Airway epithelial cell (primary cell): ENCODE measurements around a stretch of chr19.

DNA sequence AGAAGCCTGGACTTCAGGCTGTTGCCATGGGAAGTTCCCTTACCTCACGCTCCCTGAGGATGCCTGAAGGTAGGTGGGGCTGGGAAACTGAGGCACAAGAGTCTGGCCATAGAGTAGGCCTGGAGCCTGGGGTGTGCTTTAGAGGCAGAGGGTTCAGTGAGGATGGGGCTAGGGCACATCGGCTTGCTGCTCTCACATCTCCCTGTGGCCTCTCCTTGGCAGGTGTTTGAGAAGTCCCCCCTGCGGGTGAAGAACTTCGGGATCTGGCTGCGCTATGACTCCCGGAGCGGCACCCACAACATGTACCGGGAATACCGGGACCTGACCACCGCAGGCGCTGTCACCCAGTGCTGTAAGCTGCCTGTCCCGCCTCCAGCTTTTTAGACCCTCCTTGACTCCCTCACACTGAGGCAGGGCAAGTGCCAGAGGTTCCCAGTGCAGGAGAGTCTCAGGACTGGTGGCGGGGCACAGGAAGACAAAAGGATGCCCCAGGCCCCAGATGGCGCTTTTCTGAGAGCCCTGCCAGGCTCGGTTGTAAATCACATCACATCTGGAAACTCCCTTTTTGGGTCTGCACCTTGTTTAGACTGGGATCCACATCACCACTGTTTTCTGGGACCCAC lies 2.3 kb downstream of the RPL18A start:
- RAMPAGE, long total RNA: no peak

DNA sequence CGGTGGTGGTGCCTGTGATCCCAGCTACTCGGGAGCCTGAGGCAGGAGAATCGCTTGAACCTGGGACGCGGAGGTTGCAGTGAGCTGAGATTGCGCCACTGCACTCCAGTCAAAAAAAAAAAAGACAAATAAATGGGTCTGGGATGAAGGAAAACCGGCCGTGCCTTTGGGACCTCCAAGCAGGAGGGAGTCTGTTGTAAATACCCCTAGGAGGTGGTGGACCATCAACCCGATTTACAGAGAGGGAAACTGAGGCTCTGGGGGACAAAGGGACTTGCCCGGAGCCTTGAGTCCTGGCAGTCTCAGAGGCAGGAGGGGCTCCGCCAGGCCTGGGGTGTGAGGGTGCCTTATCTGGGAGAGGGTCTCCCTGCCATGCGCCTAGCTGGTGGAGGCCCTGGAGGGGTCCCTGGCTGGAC lies 16.0 kb downstream of the KCNN1 start:
- RAMPAGE, long total RNA: no peak

- RAMPAGE, long total RNA: no peak
Measured at GRCh38 chr19:18000685-18000913, 7.4 kb upstream of the ARRDC2 start.

GRCh38 chr19:18023406-18024266 lies 15.7 kb downstream of the ARRDC2 start:
- RAMPAGE, long total RNA: no peak

DNA sequence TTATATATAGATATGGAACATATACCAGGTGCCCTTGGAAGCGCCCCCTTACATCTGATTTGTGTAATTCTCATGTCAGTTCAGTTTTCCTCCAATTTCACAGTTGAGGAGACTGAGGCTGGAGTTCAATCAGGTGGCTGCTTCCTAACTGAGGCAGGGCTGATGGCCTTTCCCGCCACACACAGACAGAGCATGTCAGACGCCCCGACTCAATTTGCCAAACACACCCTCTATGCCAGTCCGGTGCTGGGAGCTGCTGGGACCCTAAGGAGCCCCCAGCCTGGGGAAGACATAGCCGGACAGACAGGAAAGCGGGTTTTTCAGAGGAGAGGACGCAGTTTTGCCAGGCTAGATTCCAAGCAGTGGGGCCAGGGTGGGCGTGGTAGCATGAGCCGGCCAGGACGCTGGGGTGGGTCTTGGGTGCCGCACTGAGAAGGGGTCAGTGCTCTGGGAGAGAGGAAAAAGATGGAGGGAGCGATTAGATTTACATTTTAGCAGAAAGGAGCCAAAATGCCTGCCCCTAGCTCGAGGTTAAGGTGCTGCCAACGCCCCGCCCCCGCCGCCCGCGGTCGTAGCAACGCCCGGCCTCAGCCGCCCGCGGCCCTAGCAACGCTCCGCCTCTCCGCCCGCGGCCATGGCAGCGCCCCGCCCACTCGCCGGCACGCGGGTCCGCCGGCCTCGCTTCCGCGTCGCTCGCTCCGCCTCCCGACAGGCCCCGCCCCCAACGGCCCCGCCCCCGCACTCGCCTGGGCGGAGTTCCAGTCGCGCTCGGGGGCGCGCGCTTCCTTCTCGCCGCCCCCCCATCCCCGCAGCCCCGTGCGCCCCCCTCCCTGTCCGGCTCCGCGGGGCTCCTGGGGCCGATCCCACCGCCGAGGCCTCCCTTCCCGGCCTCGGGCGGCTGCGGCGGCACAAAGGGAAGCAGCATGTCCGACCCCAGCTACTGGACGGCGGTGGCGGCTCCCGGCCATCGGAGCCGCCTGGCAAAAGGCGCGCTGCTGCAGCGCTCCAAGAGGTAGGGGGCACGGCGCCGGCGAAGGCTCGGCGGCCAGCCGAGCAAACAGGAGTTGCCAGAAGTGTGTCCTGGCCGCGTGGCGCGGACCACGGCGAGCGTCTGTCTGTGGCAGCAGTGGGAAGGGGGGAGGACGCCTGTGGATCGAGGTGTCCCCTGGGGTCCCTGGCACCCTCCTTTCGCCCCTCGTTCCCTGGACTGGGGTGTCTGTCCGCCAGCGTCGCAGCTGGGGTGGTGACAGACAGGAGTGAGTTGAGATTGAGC lies 20.1 kb downstream of the MAST3 start:
- RAMPAGE, long total RNA: no peak

DNA sequence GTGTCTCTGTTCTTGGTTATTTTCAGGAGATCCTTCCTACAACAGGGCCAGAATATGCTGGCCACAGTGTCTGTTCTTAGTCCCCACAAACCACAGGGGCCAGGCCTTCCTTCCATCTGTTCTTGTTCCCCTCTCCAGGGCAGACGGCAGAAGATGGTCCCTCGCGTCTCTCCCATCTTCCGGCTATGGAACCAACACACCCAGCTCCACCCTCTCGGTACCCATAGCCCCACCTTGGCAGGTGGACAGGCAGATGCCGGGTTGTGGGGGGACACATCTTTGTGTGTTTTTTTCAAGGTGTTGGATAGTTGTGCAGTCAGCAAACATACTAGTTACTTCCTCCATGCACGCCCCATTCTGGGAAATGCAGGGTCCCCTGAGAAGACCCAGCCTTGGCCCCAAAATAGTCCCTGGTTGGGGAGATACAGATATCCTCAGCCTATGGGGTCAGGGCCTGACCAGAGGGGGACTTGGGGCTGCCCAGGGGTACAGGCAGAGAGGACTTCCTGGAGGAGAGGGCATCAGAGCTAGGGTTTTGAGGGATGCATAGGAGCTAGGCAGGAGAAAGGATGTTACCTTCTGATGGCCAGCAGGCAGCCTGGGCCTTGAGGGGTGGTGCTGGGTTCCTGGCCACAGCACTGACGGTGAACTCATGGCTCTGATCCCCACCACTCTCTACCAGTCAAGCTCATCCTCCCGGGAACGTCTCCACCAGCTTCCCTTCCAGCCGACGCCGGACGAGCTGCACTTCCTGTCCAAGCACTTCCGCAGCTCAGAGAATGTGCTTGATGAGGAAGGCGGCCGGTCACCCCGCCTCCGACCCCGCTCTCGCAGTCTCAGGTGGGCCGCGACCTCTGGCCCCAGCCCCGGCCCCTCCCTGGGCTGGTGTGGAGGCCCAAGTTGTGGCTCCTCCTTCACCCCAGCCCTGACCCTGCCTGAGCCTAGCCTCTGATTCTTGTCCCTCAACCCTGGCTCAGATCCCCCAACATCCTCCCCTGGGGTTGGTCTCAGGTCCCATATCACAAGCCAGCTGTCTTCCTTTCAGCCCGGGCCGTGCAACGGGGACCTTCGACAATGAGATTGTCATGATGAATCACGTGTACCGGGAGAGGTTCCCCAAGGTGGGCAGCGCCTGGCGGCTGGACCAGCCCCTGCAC lies 25.3 kb downstream of the MAST3 start:
- RAMPAGE, long total RNA: no peak

GRCh38 chr19:18146288-18146581 lies 6.7 kb upstream of the PIK3R2 start:
- RAMPAGE, long total RNA: no peak

DNA sequence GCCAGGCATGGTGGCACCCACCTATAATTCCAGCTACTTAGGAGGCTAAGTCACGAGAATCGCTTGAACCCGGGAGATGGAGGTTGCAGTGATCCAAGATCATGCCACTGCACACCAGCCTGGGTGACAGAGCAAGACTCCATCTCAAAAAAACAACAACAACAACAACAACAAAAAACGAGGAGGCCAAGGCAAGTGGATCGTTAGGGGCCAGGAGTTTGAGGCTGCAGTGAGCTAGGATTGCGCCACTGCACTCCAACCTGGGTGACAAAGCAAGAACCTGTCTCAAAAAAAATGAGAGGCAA lies 5.3 kb downstream of the PIK3R2 start:
- RAMPAGE, long total RNA: no peak

DNA sequence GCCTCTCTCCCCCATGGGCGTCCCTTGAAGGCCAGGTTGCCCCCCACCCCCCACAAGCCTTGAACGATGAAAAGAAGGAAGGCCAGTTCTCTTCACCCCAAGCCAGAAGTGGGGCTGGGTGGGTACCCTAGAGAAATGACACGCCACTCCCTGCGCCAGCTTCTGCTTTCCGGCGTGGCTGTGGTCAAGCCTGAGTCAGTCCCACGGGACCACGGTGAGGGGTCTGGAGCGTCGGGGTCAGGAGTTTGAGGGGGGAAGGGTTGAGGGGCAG lies 672 bp upstream of the IFI30 start:
- RAMPAGE, long total RNA: no peak

DNA sequence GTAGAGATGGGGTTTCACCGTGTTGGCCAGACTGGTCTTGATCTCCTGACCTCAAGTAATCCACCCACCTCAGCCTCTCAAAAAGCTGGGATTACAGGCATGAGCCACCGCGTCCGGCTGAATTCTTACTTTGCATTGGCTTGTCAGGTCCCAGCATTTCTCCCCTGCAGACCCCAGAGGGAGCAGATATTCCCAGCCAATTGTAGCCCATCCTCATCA lies 7.6 kb upstream of the MPV17L2 start:
- RAMPAGE, long total RNA: no peak

- RAMPAGE, long total RNA: no peak
Measured at GRCh38 chr19:18205472-18206314, 1.9 kb upstream of the RAB3A start.

DNA sequence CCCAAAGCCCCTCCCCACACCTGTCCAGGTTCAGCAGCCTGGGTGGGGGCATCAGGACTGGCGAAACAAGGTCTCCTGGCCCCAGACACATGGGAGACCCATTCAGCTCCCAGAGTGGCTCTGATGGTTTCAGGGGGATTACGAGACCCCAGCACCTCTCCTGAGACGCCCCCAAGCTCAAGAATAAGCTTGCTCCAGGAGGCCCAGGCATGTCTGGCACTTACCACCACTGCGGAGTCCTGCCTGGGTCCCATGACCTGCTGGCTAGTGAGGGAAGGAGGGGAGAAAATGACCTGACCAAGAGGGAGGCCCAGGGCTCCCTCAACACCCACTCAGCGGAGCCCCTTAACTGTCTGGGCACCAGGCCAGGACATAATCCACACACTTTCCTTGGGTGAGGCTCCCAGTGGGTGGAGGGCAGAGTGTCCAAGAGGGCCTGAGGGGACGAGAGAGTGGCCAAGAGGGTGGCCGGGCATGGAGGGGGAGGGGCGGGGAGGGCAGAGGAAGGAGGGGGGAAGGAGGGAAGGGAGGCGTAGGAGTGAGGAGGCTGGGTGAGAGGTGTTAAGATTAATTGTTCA lies 21.8 kb upstream of the PDE4C start:
- RAMPAGE, long total RNA: no peak

DNA sequence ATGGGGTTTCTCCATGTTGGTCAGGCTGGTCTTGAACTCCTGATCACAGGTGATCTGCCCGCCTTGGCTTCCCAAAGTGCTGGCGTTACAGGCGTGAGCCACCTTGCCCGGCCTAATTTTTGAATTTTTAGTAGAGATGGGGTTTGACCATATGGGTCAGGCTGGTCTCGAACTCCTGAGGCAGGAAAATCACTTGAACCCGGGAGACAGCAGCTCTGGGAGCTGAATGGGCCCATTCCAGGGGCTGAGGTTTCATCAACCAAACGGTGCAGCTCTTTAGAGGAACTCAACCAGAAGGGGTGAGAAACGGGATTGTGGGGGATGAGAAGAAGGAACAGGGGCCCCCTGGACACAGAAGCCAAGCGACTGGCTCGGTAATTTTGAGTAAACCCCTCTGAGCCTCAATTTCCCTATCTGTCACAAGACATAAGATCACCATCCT lies 712 bp downstream of the IQCN start:
- RAMPAGE, long total RNA: no peak

DNA sequence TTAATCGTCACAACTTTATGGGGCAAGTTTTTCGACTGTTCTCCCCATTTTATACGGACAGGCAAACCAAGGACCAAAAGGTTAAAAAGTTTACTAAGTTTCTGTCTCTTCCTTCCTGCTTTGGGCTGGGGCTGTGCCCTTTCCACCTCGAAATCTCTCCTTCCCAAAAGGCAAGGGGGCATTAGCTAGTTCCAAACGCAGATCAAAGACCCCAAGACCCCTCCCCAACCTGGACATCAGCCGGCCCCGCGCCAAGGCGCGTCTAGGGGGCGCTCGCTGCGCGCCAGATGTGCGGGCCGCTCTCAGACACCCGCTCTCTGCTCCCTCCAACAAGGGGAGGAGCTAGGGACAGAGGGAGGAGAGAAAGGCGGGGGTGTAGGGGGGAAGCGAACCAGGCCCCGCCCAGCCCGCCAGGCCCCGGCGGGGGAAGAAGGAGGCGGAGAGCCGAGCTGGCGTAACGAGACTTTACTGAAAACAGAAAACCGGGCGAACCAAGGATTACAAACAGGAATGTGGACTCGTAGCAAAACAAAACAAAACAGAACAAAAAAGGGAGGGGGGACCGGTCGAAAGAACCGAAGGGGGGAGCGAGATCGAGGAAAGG lies 2.0 kb downstream of the JUND start:
- RAMPAGE, long total RNA: no peak

DNA sequence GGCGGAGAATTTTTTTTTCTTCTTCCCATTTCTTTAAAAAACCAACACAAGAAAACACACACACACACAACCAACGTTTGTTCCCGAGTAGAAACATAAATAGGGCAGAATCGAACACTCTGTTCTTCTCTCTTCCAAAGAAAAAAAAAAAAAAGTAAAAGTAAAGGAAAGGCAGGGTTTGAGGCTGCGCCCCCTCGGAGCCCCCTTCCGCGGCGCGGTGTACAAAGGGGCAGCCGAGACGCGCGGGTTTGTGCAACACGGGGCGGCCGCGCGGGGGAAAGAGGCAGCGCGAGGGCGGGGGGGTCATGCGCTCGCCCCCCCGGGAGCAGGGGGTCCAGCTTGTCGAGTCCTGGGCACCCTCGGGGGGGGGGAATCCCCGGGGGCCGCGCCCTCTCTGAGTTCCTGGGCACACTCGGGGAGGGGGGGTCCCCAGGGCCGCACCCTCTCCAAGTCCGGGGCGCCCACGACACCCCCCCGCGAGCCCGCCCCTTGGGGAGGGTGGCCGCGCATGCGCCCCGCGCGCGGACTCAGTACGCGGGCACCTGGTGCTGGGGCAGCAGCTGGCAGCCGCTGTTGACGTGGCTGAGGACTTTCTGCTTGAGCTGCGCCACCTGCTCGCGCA lies 1.4 kb downstream of the JUND start:
- RAMPAGE, long total RNA: no peak

- RAMPAGE, long total RNA: no peak
Measured at GRCh38 chr19:18304426-18305001, 18.4 kb downstream of the LSM4 start.

DNA sequence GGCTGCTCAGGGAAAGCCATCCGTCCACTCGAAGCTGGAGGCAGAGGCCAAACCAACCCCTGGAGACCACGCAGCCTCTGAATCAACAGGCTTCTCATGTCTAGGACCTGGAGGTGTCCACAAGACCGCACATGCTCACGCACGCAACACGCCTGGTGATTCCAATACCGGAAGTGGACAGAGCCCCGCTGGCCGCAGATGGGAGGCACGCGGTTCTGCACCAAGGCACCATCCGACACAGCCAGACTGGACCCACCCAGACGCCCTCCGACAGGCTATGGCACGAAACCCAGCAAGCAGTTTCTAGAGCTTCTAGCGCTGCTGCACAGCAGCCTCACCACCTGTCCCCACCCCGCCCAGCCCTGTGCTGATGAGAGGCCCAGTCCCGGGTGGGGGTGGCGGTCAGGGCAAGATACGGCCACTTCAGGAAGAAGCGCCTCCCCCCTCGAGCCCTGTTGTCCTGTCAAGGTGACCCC lies 11.4 kb downstream of the LSM4 start:
- RAMPAGE, long total RNA: no peak

- RAMPAGE, long total RNA: no peak
Measured at GRCh38 chr19:18388851-18389434, 3.0 kb downstream of the GDF15 start.

GRCh38 chr19:18428637-18429687 lies 9.0 kb downstream of the ISYNA1 start:
- RAMPAGE, long total RNA: no peak

- RAMPAGE, long total RNA: no peak
Measured at GRCh38 chr19:18436652-18436850, 1.4 kb downstream of the ISYNA1 start.